Paraaortic lymph node (tissue), 1 donor: ENCODE measurements around a stretch of chr7.

DNA sequence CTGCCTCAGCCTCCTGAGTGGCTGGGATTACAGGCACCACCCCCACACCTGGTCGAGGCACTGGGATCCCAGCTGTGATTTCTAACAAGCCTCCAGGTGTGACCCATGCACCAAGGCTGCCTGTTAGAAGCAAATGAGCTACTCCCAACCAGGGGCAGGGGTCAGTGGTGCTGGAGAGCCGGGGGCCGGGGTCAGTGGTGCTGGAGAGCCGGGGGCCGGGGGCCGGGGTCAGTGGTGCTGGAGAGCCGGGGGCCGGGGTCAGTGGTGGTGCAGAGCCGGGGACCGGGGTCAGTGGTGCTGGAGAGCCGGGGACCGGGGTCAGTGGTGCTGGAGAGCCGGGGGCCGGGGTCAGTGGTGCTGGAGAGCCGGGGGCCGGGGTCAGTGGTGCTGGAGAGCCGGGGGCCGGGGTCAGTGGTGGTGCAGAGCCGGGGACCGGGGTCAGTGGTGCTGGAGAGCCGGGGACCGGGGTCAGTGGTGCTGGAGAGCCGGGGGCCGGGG, 21.1 kb downstream of the ADAP1 start:
- PRO-cap = no peak

DNA sequence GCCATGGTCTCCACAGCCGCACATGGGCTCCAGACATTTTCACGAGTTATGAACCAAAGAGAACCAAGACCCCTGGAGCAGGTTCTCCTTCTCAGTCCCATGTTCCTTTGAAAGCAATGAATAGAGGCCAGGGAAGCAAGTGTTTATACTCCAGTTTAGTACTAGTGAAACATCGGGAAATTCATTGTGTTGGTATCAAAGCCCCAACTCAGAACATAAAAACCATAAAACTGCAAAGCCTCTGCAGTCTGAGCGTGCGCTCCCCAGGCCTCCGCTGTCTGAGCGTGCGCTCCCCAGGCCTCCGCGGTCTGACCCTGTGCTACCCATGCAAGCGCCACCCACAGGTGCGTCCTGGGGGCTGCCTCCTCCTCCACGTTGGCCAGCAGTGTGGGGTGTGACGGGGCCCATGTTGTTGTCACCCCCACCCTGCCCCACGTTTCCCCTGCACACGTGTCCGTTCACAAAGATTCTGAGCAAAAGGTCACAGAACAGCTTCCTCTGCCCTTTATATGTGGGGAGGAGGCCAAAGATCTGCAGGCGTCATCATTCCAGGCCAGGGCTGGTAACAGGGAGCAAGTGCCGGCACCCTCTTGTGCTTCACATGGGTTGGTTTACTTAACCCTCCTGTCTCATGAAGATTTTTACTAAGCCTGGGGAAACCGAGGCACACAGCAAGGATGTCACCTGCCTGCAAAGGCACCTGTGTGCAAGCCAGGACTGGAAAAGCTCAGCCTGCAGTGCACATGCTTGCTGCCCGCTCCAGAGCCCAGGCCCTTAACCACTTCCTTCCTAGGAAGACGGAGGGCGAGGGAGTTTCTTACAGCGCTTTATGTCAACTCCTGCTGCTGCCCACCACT, 4.6 kb downstream of the GPR146 start:
- PRO-cap = bidirectional peak, plus-strand start at position 546 of the sequence, minus-strand start at position 280 of the sequence

DNA sequence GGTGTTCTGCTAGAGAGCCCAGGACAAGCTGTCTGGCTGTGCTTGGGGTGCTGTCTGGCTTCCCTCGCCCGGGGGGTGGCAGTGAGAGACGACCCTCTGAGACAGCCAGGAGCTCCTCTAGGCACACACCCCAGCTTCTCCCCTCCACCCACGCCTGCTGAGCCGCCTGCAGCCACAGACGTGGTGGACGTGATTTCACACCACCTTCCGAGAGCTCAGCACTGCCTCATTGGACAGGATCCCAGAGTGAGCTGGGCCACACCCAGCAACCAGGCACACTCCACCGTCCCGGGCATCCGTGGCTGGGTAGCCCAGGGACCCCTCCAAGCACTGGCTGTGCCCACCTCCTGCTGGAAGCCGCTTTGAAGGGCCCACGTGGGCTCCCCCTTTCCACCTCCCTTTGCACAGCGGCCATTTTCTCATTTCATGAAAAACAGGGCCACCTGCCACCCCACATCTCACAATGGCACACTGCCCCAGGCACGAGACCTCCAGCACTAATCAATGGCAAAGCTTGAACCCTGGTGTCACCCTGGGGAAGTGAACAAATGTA, 13.0 kb downstream of the C7orf50 start:
- PRO-cap = unidirectional peak, minus-strand start at position 142 of the sequence

GRCh38 chr7:1192180-1192843, 32.3 kb upstream of the ZFAND2A start:
- PRO-cap = no peak

- PRO-cap = no peak
Observed at GRCh38 chr7:1240096-1241126, 7.7 kb downstream of the UNCX start.

GRCh38 chr7:1412763-1413281, 46.4 kb downstream of the MICALL2 start:
- PRO-cap = no peak

- PRO-cap = no peak
Observed at GRCh38 chr7:1505626-1506107, 1.5 kb upstream of the INTS1 start.

- PRO-cap = bidirectional peak, plus-strand start at chr7:1513946, minus-strand start at chr7:1513915
Observed at GRCh38 chr7:1513721-1514194, 9.6 kb upstream of the INTS1 start.

DNA sequence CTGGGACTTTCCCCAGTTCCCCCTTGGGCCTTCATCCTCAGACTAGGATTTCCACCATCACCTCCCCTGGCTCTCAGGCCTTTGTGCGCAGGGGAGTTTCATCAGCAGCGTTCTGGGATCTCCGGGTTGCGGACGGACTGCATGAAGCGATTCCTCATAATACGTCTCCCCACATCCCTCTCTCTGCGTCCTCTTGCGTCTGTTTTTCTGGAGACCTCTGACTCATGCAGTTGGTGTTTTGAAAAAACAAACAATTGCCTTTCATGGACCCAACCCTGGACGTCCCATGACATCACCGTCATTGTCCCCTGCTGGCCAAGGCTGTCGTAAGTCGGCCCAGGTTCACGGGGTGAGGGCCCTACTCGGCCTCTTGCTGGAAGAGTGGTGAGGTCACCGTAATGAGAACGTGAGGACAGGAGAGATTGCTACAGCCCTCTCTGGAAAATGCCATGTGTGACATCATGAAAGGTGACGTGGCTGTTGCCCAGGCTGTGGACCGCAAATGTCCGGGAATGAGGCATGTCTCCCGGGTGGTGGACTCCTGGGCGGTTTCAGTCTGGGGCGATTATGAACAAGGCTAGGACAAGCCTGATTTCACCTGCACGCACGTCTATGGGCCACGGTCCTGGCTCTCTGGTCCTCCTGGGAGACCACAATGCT, 9.9 kb upstream of the MAFK start:
- PRO-cap = bidirectional peak, plus-strand start at position 398 of the sequence, minus-strand start at position 195 of the sequence

DNA sequence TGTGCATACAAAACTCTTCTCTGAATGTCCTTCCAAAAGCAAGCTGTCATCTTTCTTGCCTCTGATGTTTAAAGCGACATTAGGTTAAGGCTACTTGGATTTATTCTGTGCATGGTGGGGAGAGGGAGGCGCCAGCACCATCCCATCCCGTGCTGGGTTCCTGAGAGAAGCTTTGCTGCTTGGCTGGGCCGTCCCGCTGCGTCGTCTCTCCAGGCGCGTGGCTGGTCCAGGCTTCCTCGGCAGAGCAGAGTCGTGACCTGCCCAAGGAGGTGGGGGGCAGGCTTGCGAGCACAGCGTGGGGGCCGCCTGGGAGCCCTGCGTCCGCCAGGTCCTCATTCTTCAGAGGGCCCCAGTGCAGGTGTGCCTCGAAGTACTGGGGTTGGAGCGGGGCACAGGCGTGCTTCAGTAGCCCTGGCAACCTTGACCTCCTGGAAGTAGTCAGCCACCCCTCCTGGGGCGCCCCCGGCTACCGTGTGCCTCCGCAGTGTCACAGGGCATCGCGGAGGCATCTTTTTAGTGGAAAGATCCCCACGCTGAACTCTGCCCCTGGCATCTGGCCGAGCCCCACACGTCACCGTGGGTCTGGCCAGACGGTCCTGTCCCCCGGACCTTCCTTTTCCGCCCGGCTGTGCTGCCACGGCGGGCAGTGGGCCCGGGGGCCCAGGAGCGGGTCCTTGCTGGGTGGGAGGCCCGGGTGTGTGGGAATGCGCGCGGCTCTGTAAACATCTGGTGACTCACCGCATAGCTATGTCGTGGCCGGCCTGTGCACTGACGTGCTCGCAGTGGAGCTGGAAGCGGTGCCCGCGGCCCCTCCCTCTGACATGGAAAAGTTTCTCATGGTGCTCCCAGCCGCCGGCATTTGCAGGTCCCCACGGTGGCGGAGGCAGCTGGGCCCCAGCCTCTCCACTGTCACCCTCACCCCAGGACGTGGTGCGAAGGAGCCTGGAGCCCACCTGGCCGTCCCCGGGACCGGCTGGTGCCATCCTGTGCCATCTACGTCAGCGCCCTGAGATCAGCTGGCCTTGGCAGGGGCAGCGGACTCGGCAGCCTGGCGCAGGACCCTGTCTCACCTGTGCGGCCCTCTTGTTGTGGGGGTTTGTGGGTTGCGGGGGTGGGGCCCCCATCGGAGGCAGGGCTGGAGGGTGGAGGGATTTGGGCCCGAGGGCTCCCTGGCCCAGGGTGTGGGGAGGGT, 6.5 kb downstream of the MAFK start:
- PRO-cap = unidirectional peak, minus-strand start at position 208 of the sequence; bidirectional peak, plus-strand start at position 822 of the sequence, minus-strand start at position 718 of the sequence

GRCh38 chr7:1544720-1545305, 11.2 kb downstream of the TMEM184A start:
- PRO-cap = no peak

GRCh38 chr7:1558196-1558723, 2.3 kb upstream of the TMEM184A start:
- PRO-cap = no peak

DNA sequence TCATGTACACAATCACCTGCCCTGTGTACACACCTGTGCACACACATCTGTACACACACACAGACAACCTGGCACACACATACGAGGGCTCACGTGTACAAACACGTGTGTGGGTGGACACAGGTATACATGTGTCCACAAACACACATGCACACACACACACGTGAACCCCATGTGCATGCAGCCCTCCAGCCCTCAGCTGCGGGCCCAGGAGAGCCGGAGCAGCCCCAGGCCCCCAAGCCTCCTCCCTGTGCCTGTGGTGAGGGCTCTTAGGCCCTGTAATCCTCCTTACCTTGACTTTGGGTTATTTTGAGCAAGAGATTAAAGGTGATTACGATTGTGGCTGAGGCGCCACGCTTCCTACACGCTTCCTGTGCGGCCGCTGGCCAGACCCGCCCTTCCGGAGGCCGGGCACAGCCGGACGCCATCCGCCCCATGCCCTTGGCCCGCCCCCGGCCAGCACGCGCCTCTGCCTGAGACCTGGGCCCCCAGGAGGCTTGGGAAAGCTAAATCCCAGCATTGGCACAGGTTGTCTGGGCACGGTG, 71.9 kb downstream of the ELFN1 start:
- PRO-cap = no peak

DNA sequence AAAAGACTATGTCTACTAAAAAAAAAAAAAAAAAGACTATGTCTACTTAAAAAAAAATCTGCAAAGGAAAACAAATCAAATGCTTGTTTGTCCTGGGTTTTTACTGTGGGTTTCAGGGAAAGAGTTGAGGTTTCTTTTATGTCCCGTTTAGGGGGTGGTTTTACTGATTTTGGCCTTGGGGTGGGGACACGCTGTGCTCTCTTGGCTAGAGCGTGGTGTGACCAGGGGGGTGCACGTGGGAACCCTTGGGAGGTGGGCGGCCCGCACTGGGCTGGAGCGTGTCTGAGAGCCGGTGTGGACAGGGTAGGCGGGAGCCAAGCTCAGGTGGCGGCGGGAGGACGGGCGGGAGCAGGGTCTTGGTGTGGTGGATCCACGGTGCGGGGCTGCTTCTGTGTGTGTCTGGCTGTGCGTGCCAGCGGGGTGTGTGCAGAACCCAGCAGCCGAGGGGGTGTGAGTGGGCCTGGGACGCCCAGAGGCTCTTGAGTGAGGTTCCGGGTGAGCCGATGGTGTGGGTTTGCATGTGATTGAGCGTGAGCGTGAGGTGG, 77.9 kb downstream of the ELFN1 start:
- PRO-cap = no peak

DNA sequence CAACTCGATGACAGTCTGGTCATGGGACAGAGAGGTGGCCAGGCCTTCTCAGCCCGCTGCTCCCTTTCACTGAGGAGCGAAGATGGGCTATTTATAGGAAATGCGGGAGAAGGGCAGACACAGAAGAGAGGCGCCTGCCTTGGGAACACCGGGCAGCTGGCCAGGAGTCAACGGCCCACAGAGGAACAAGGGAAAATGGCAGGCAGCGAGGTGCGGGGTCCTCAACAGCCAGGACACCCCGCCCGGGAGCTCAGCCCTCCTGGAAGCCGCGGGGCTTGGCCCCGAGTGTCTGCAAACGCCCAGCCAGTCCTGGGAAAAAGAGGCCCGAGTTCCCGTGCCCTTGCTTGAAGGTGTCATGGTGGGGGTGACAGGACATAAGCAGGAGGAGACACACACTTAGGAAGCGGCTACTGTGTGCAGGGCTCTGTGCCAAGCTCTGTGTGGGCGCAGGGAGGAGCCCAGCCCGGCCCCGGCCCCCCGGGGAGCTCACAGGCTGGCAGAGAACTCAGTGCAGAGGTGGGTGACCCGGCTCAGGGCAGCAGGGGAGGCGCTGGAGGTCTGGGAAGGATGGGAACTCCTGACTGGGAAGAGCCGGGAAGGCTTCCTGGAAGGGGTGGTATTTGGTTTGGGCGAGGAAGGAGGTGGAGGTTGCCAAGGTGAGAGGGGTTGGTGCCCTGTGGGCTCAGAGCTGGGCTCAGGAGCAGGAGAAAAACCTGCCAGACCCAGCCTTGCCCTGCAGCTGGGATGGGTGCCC, 79.9 kb downstream of the ELFN1 start:
- PRO-cap = no peak

- PRO-cap = no peak
Observed at GRCh38 chr7:1895543-1896328, 225.7 kb downstream of the ELFN1 start.

DNA sequence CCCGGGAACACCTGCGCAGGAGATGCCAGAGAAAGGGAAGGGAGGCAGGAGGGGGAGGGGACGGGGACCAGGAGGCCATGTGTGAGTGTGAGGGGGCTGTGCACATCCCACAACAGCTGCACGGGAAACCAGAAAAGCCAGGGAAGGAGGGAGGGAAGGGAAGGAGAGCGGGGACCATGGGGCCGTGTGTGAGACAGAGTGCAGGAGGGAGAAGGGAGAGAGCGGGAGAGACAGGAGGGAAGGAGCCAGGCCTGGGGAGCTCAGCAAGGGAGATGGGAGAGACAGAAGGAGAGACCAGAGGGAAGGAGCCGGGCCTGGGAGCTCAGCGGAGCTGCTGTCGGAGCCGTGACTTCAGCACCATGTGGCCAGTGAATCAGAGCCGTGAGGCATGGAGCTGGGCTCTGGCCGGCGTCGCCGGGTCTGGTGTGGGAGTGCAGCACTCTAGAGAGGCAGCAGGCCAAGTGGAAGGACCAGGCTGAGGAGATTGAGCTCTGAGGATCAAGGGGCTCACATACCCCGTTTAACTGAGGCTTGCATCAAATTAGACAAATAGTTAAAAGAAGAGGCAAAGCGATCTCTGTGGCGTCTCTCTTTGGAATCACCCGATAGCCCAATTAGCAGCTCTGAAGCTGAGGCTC, 150.5 kb downstream of the MAD1L1 start:
- PRO-cap = no peak

GRCh38 chr7:2109792-2110677, 122.7 kb downstream of the MAD1L1 start:
- PRO-cap = no peak

DNA sequence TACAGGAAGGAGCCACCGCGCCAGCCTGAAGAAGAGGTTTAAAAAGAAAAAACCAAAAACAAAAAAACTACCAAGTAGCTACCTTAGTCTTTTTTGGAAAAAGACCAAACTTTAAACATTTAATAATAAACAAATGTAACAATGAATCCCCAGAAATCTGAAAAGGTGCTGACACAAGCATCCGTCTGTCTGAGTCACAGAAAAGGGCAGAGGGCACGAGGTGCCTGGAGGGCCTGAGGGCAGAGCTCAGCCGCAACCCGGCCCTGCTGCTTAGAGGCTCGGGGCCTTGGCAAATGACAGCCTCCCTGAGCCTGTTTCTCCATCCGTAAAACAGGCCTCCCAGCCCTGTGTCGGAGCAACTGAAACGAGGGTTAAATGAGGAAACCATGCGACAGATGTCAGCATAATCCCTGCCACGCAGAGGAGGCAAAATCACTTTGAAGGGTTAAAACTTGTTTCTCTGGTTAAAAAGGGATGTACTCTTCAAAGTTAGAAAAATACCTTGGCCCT, 24.8 kb downstream of the NUDT1 start:
- PRO-cap = no peak

GRCh38 chr7:2301094-2301885, 13.0 kb downstream of the SNX8 start:
- PRO-cap = no peak